ENCODE measurements around the genes LIG4 and ABHD13.

DNA sequence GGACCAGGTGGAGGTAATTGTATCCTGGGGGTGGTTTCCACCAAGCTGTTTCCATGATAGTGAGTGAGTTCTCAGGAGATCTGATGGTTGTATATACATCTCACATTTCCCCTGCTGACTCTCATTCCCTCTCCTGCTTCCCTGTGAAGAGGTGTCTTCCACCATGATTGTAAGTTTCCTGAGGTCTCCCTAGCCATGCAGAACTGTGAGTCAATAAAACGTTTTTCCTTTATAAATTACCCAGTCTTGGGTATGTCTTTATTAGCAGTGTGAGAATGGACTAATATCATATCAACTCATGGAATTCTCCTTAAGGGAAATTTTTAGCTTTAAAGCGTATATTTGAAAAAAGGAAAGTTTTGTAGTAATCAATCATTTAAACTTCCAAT, 45.5 kb upstream of the NALF1 start:
- PRO-cap: no peak
- RAMPAGE, long total RNA, 5 experiments: no peak in any of the 5 experiments
- RRBS: no CpG with 5 or more reads among the region's 2 CpGs

DNA sequence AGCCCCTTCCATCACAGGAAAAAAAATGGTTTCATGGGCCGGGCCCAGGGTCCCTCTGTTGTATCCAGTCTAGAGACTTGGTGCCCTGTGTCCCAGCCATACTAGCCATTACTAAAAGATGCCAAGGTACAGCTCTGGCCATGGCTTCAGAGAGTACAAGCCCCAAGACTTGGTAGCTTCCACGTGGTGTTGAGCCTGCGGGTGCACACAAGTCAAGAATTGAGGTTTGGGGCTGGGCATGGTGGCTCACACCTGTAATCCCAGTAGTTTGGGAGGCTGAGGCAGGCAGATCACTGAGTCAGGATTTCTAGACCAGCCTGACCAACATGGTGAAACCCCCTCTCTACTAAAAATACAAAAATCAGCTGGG, 133.7 kb upstream of the NALF1 start:
- PRO-cap: no peak
- RAMPAGE, long total RNA, 5 experiments: no peak in any of the 5 experiments
- RRBS: no CpG with 5 or more reads among the region's 3 CpGs

DNA sequence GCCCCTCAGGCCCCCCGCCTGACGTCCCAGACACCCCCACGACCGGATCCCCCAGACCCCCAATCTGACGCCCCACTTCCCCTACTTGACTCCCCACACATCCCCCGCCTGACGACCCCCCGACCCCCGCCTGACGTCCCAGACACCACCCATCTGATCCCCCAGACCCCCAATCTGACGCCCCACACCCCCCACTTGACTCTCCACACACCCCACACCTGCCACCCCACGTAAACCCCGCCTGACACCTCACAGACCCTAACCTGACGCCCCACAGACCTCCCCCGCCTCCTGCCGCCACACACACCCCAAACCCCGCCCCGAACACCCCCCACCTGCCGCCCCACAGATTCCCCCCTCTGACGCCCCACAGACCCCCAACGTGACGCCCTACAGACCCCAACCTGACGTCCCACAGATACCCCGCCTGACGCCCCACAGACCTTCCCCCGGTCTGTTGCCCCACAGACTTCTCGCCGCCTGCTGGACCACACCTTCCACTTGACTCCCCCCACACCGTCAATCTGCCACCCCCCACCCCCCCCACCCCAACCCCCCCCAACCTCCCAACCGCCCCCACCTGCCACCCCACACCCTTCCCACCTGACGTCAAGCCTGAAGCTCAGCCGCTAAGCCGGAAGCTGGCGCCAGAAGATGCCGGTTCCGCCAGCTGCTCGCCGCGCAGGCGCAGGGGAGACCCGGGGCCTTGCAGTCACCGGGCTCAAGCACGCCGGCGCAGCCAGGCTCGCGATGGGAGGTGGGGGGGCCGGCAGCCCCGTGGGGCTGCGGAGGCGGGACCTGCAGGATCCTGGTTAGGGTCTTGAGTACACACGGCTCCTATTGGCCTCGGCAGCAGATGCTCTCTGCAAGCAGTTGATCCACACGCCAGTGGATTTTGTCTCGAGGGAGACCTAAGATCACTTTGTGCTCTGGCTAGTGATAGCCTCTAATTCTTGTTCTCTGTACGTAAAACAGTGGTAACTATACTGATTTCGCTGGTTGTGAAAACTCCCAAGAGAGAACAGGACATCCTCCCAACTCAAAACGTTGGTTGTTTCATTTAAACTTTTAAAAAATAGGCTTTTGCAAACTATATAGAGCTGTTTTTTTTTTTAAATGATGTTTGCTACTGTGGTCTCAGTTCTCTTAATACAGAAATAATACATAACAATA, at the start of gene LIG4:
LIG4 (minus strand) TSS at position 656 of the 1,173 bp plus-strand sequence.
- PRO-cap: bidirectional peak, plus-strand start at position 751 of the sequence, minus-strand start at position 681 of the sequence
- RAMPAGE, long total RNA, 5 experiments: start-site peak on the minus strand in 3 of 5 experiments, centred at positions 627 to 678 of the sequence, 13 to 31 reads per replicate
- RRBS: 2% methylated on average over 11 of the region's 58 CpGs

GRCh38 chr13:108217823-108218804, at the start of gene ABHD13:
TSS of gene ABHD13 (plus strand) at chr13:108218392.
- PRO-cap: bidirectional peak, plus-strand start at chr13:108218392, minus-strand start at chr13:108218326
- RAMPAGE, long total RNA, 5 experiments: start-site peak on the plus strand in 5 of 5 experiments, at chr13:108218389-108218520 at its widest, 41 to 1,088 reads per replicate; start-site peak on the minus strand in 3 of 5 experiments, at chr13:108218235-108218362 at its widest, 13 to 64 reads per replicate
- RRBS: 1% methylated on average over 38 of the region's 85 CpGs

- PRO-cap: no peak
- RAMPAGE, long total RNA, 5 experiments: no peak in any of the 5 experiments
- RRBS: 2% methylated on average over 13 of the region's 22 CpGs
These were observed 701 bp downstream of the ABHD13 start for GRCh38 chr13:108218805-108219380.

DNA sequence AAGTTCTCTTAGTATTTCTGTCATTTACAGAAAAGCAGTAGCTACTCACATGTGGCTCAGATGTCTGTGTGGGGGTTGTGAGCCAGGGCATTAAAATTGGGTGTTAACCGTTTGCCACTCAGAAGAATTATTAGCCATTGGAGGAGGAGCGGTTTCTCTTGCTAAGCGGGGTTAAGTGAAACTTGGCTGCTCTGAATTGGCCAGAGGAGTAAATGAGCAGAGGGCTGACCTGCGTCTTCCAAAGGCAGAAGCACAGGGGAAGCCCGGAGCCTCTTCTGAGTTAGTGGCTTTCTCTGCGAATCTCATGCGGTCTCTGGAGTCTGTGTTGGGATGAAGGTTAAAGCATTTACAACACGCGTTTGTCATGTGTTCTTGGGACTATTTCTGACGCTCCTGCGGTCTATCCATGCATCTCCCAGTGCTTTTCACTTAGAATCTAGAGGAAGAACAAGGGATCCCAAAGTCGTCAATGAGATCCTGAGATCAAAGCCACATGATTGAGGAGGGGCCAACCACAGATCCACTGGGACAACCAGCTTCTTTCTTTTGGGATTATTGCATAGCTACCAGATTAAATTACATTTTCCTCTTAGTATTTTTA, 132.6 kb upstream of the MYO16 start:
- PRO-cap: no peak
- RAMPAGE, long total RNA, 5 experiments: no peak in any of the 5 experiments
- RRBS: no CpG with 5 or more reads among the region's 12 CpGs

GRCh38 chr13:109154089-109155017, 524.9 kb downstream of the MYO16 start:
- PRO-cap: no peak
- RAMPAGE, long total RNA, 5 experiments: no peak in any of the 5 experiments
- RRBS: no CpG with 5 or more reads among the region's 17 CpGs

DNA sequence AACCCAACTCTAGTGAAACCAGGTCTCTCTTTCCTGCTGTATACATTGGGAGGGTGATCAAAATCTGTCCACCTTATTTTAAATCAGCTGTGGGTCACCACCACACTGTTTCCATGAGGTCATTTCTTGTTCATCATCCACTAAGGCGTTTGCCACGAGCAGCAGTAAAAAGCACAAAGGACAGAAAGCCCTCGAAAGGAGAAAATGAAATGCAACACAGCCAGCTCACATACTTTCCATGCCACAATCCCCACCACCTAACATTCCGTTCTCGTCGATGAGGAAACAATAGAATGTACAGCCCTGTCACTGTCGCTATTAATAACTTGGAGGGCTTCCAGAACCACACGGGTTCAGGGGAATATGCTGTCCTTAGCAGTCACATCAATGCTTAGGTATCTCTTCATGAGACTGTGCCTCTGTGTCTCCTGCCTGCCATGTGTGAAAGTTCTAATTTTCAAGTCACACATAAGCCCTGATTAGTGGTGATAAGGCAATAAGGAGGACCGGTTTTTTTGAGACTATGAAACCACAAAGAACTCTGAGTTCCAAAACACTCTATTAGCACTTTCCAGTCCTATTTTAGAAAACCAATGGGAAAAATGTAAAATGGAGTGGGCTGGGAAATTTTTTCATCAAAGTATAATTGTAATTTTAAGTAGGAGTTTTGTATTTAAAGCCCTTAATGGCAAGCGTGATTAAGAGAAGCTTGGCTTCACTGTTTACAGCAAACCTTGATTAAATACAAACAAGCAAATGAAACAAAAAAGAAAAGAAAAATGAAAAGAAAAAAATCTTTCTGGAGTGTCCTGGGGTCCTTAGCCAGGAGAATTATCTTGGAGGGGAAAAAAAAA, 542.6 kb downstream of the IRS2 start:
- PRO-cap: no peak
- RAMPAGE, long total RNA, 5 experiments: no peak in any of the 5 experiments
- RRBS: no CpG with 5 or more reads among the region's 10 CpGs

- PRO-cap: no peak
- RAMPAGE, long total RNA, 5 experiments: no peak in any of the 5 experiments
- RRBS: no CpG with 5 or more reads among the region's 6 CpGs
These were observed 514.3 kb downstream of the IRS2 start for GRCh38 chr13:109271855-109272722.

- PRO-cap: no peak
- RAMPAGE, long total RNA, 5 experiments: no peak in any of the 5 experiments
- RRBS: no CpG with 5 or more reads among the region's 4 CpGs
These were observed 209.9 kb downstream of the IRS2 start for GRCh38 chr13:109576555-109576908.

DNA sequence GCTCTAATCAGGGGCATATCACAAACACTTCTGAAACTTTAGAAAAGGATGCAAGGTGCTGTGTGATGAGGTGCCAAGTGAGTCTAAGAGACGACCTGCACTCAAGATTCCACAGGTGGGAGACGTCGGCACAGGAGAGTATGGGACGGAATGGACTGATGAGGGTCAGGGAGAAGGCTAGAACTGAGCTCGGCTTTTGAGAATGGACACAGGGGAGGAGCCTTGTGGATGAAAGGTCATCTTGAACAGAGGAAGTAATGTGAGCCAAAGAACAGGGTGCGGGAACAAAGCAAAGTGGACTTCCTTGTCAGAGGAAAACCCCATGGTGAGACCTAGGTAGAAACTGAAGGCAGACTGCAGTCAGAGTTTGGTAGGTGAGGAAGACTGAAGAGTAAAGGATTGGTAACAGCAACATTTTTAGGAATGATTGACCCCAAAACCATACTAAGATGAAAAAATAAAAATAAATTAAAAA, 199.3 kb downstream of the IRS2 start:
- PRO-cap: bidirectional peak, plus-strand start at position 363 of the sequence, minus-strand start at position 185 of the sequence
- RAMPAGE, long total RNA, 5 experiments: no peak in any of the 5 experiments
- RRBS: no CpG with 5 or more reads among the region's 6 CpGs

GRCh38 chr13:109590397-109590830, 196.0 kb downstream of the IRS2 start:
- PRO-cap: no peak
- RAMPAGE, long total RNA, 5 experiments: no peak in any of the 5 experiments
- RRBS: no CpG with 5 or more reads among the region's 6 CpGs

DNA sequence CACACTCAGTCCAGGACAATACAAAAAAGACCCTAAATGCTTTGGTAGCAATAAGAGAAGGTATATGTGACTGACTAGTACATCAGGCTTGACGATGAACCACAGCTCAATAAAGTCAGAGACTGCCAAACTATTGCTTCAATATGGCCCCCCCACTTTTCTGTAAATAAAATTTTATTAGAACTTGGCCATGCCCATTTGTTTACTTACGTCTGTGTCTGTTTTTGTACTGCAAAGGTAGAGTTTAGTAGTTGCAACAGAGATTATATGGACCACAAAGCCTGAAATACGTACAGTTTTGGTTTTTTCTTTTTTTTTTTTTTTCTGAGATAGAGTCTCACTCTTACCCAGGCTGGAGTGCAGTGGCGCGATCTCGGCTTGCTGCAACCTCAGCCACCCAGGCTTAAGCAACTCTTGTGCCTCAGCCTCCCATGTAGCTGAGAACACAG, 136.6 kb downstream of the IRS2 start:
- PRO-cap: no peak
- RAMPAGE, long total RNA, 5 experiments: no peak in any of the 5 experiments
- RRBS: no CpG with 5 or more reads among the region's 6 CpGs

DNA sequence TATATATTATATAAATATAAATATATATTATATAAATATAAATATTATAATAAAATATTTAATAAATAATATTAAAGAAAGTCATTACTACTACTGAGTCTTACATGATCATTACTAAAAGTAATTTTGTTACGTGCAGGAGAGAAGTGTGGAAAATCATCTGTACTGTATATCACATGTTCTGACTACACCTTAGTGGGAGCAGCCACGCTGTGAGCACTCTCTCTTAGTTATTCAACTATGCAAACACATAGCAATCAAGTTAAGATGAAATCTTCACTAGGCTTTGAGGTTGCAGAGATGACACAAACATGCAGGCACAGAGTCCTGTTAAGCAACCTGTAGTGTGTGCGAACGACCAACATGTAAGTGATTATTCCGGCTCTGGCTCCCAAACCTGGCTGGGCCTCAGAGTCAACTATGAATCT, 91.6 kb downstream of the IRS2 start:
- PRO-cap: no peak
- RAMPAGE, long total RNA, 5 experiments: no peak in any of the 5 experiments
- RRBS: no CpG with 5 or more reads among the region's 5 CpGs

DNA sequence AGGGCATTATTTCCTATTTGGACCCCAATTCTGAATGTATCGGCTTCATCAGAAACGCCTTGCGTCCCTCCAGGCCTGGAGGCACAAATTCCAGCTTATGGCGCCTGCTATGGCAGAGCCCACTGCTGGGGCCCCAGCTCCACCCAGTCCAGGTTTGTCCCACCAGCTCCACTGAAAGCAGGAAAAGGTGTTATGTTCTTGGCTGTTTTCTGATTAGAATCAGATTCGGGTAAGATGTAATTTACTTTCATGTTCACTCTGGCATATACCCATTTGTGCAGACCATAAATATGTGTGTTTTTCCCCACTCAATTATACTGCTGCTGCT, 6.5 kb downstream of the IRS2 start:
- PRO-cap: no peak
- RAMPAGE, long total RNA, 5 experiments: no peak in any of the 5 experiments
- RRBS: no CpG with 5 or more reads among the region's 5 CpGs

DNA sequence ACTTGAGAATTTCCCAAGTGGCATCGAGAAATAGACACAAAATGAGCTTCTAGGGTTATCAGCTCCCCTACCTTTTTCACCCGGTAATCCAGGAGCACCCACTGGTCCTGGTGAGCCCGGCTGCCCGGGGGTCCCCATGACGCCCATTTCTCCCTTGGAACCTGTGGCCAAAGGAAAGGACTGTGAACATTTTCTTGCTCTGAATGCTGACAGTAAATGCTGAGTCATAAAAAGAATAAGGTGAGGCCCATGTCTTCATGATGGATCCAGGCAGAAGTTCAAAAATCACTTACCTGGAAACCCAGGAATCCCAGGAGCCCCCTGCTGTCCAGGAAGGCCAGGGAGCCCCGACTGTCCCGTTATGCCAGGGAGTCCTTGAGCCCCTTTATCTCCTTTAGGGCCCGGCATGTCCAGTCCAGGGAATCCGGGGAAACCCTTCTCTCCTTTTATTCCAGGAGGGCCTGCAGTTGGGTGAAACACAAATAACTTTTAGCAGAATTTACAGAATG, 129.1 kb downstream of the COL4A1 start:
- PRO-cap: no peak
- RAMPAGE, long total RNA, 5 experiments: start-site peak on the minus strand in 4 of 5 experiments, centred at positions 355 to 447 of the sequence, 15 to 38 reads per replicate
- RRBS: 91% methylated on average over 1 of the region's 9 CpGs

- PRO-cap: no peak
- RAMPAGE, long total RNA, 5 experiments: start-site peak on the minus strand in 2 of 5 experiments, at chr13:110198412-110198623 at its widest, 6 to 27 reads per replicate
- RRBS: 89% methylated on average over 2 of the region's 4 CpGs
These were observed 108.6 kb downstream of the COL4A1 start for GRCh38 chr13:110198335-110198728.

GRCh38 chr13:110242432-110243063, 64.4 kb downstream of the COL4A1 start:
- PRO-cap: no peak
- RAMPAGE, long total RNA, 5 experiments: no peak in any of the 5 experiments
- RRBS: no CpG with 5 or more reads among the region's 6 CpGs

DNA sequence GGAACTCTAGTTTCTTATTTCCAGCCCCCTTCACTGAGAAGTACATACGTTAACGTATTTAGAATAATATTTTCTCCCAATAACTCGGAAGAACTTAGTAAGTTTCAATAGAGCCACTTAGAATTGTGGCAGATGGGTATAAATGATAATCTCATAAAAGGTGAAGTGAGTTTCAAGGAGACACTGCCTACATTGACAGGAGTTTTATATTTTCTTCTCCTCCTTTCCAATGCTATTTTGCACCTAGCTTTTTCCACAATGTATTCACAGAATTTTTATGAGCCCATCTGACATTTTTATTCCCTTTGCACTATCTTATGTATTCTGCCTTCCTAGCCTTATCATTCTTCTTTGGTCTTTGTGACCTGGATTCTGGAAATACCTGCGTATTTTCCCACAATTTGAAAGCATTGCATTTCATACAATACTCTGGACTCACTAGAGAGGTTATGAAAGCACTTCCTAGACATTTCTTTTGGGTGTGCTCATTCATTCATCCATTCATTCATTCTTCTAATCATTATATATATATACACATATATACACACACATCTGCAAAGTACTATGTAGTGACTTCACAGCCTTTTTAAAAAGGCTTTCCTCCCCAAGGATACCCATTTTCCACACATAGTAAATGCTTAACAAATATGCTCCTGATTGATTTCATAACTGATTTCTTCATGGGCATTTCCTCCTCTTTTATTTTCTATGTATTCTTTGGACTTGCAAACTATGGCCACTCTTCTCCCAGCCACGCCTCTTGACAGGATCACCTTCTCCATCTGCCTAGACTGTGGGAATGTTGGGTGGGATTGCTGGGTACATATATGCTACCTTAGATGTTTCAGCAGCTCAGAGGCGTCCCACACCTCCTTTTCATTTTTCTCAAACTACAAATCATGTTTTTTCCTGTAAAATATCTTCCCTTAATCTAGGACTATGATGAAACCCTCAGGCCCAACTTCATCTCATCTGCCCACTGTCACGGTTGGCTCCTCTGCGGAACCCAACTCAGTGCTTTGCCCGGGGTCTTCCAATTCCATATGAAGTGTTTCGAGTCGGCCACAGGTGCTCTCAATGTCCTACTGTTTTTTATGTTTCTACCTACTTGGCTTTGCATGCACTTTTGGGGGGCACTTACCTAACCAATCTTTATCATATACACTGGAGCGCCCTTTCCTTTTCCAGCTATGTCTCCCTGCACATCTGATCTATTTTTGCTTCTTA, 28.5 kb downstream of the COL4A1 start:
- PRO-cap: no peak
- RAMPAGE, long total RNA, 5 experiments: no peak in any of the 5 experiments
- RRBS: no CpG with 5 or more reads among the region's 12 CpGs

DNA sequence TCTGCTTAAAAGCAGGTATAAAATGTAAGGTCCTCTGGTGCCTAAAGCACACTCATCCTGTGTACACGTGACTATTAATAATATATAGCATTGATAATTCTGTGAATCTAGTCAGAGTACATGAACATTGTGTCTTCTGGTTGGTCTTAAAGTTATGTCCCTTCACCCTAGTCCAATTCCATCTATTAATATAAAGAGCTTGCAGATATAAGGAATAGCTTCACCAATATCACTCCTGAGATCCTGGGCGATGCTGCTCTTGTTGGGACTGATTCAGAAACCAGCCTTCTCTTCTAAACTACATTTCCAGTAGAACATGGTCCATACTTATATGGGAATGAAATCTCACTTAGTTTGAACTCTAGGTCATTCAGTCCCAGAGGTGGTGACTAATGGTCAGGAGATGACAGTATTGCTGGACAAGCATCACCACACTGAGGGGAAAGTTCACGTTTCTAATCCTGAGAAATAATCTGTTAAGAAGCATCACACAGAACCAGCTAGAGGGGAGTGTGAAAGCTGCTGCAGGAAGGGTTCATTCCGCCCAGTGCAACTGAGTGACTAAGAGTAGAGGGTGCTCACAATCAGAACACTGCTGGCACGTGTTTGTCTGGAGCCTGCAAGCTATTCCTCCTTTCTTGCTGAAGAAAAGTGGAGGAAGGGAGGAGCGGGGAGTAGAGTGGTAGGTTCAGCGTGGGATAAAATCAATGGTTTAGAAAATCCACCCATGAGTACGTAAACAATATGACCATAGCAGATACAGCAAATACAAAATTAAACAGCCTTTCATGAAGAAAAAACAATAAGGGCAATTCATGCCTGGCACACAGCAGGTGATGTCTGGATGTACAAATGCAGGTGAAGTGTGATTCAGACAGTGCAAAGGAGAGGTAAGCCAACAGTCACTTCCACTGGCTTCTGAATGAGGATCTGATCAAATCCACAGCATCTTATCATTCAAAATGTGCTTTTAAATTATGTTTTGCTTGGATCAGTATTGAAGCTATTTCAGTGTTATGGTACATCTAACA, 2.7 kb downstream of the COL4A1 start:
- PRO-cap: bidirectional peak, plus-strand start at position 503 of the sequence, minus-strand start at position 555 of the sequence
- RAMPAGE, long total RNA, 5 experiments: start-site peak on the minus strand in 1 of 5 experiments, centred at position 343 of the sequence, 7 reads per replicate
- RRBS: no CpG with 5 or more reads among the region's 8 CpGs

All from stomach (tissue), 7 donors.